Skeletal muscle cell (primary cell): ENCODE data around the genes TMEM244 and TAAR1.

GRCh38 chr6:127518544-127519756 is 58.0 kb upstream of the C6orf58 start:
- RRBS = 5% methylated on average over 4 of the region's 56 CpGs

GRCh38 chr6:128259761-128260175 is 260.6 kb downstream of the PTPRK start:
- RRBS = no CpG with 5 or more reads among the region's 2 CpGs

DNA sequence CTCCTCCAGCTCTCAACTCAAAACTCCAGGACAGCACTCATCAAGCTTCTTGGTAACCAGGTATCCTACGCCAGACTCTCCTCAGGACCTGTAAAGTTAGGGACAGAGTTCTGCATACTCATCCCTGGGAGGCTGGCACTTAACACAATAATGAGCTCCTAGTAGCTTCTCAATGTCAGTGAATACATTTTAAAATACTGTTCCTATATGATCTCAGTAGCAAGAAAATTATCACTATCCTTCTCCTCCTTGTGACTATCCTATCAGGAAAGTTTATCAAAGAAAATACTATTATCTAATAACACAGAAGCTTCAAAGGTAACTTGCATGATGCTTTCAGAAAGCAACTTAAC is 240.3 kb downstream of the PTPRK start:
- RRBS = no CpG with 5 or more reads among the region's 1 CpG

DNA sequence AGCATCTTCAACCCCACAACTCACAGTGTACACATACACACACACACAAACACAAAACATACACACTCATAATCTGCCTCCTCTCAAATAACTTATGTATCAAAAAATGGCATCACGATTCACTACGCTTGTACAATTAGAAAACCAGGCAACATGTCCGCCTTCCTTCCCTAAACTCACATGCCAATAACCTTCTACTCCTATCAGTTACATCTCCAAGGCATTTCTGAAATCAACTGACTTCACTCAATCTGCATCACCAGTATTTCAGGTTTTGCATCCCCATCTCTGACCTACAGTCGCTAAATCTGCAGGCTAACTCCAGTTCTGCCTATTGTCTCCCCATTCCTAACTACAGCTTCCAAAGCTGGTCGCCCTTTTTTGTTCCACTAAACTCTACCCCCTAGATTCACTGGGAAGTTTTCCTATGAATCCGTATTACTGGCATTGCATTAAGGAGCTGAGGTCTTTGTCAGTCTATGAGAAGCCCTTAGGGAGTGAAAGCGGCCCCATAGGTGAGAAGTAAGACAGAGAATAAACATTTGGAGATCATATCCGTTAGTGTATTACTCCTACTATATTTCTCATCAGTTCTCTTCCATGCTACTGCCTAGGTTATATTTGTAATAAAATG is 217.4 kb downstream of the PTPRK start:
- RRBS = no CpG with 5 or more reads among the region's 8 CpGs

GRCh38 chr6:128498101-128498691 is 22.2 kb downstream of the PTPRK start:
- RRBS = no CpG with 5 or more reads among the region's 3 CpGs

DNA sequence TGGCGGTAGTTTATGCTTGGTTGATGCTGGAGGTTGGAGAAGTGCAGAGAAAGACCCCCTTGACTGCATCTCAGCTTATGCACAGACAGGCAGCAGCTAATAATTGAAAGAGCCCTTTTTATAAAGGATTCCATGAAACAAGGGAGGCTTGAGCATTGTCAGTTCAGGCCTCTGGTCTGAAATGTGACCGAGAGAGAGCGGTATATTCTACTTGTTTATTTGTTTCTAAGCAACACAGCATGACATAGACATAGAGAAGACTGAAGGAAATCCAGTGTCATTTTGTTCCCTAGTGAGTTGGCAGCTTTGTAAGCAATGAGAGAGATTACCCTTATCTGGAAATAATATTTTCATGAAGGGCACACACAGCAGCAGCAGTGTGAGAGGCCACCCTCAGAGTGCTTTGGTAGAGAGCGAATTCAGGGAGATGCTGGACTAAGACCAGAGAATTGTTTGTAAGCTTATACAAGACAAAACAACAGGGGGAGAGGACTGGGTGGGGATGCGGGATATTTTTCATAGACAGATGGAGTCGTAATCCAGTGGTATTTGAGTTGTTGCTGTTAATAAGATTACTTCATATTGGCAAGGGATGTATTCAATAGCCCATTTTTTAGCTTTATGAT is 34.6 kb upstream of the LAMA2 start:
- RRBS = no CpG with 5 or more reads among the region's 6 CpGs

- RRBS = no CpG with 5 or more reads among the region's 4 CpGs
Measured at GRCh38 chr6:128947416-128948241, 64.7 kb downstream of the LAMA2 start.

- RRBS = no CpG with 5 or more reads among the region's 2 CpGs
Measured at GRCh38 chr6:129112308-129113052, 229.5 kb downstream of the LAMA2 start.

- RRBS = no CpG with 5 or more reads among the region's 2 CpGs
Measured at GRCh38 chr6:129135358-129135800, 252.4 kb downstream of the LAMA2 start.

DNA sequence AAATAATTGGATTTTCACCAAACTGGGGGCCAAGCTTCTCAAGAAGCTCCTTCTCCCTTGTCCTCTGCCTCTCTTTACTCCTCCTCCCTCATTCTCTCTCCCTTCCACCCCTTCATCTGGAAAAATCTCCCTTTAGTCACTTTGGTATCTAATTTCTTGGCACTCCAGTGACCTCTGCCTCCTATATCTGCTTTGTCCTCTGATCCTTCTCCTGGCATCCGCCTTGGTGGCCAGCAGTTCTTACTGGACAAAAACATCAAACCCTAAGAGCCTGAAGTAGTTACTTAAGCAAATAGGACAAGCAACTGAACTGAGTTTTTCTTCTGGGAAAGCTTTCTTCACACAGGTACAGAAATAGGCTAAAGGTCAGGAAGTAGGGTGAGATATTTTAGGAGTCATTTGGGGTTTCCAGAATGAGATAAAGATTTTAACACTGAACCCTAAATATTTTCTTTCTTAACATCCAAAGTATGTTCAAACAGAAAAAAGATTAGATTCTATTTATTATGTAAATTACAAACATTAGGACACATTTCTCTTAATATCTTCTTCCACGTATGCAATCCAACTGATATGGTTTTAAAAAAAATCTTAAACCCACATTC is 220.6 kb downstream of the ARHGAP18 start:
- RRBS = no CpG with 5 or more reads among the region's 2 CpGs

GRCh38 chr6:129679831-129680469 is 30.0 kb downstream of the ARHGAP18 start:
- RRBS = no CpG with 5 or more reads among the region's 4 CpGs

DNA sequence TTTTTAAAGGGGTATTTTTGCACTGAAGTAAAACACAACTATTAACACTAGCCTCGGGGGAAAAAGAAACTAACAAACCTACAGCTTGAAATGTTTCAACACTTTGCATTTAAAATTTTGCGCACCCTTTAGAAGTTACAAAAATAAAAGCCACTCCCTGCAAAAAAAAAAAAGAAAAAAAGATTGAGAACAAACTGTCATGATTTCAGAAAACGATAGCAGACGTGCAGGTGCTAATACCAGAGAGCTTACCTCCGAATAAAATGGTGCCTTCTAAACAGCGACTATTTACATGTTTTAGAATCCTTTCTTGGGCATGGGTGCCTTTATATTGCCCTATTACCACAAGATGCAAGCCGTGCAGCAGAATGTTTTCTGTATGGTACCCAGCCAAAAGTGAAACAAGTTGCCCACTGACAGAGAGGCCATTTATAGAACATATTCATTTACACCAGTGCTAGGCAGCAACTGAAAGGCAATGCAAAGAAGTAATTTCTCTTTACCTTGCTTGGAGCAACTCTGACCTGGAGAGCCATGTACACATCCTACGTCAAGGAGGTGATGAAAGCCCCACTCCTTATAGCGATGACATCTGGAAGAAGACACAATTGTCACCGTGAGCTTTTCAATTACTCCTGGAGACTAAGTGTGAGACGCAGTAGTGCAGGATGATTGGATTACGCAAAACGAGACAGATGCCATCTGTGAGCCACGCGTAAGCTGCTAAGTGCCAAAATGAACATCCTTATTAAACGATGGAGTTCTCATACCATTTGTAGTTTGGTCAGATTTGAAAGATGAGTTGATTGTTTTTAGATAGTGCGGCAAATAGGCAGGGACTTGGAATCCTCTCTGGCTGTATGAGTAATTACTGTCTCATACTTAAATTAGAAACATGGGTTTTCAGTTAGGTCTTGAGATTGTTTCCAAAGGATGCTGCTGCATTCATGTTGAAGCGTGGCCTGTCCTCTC is at the start of gene TMEM244:
TMEM244 (minus strand) TSS at position 663 of the 972 bp plus-strand sequence.
- RRBS = no CpG with 5 or more reads among the region's 18 CpGs

DNA sequence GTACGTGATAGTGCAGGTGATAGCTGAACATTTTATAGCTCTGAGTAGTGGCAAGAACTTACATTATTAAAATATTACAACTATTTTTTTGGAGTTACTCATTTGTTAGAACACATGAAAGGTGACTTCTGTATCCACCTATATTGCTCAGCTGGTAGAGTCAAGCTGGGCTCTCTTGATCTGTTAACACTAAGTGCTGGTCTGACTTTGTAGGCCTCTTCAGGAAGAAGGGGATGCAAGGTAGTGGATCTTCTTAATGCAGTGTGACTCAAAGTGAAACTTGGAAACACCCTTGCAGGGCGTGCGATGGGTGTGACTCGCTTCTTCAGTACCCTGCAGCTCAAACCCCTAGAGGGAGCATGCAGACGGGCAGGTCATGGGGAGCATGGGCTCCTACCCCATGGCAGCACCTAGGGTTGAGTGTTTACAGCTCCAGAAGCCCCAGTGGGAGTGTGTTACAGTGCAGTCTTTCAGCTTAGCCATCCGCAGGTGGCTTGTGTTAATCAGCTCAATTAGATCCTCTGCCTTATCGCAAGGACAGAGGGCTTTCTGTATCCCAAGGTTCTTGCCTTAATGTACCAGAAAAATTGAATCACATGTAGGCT is 734 bp upstream of the SAMD3 start:
- RRBS = no CpG with 5 or more reads among the region's 7 CpGs

DNA sequence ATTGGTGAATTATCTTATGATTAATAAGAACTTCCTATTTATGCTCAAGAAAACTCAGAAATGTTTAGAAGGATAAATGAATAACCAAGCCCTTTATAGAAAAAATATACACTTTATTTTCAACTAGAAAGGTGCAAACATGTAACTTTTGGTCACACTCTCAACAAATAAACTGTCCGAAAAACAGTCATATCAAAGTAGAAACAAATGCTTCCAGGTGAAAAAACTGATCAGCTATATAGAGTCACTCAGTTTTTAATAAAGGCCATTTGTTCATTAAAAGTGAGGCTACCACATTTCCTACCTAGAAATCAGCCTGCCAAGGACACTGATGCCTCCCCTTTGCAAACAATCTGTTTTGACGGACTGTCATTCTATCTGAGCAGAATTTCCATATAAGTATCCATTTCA is 3.1 kb downstream of the CCN2 start:
- RRBS = no CpG with 5 or more reads among the region's 2 CpGs

GRCh38 chr6:131978434-131978984 is 27.3 kb upstream of the CCN2 start:
- RRBS = no CpG with 5 or more reads among the region's 4 CpGs

DNA sequence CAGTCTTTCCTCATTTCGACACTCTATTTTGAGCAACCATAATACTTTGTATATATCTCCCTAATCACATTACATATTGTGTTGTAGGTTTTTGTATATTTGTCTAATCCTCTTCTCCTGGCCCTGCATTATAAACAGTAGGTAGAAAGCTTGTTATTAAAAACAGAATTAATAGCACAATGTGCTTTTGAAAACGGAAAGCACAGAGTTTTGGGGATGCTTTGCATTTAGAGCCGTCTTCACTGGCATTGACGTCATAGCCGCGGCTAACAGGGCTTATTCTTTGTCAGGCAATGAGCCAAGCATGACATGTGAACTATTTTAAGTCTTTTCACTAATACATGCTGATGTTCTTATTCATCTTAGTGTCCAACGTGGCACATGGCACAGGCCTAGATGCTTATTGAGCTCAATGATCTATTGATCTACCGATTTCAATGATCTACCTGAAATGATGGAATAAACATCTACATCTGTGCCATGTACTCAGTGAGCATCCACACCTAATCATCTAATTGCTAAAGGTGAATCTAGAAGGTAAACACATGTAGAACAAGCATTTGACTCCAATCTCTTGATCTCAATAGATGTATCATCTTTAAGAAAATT is 47.4 kb upstream of the CCN2 start:
- RRBS = no CpG with 5 or more reads among the region's 8 CpGs

- RRBS = no CpG with 5 or more reads among the region's 2 CpGs
Measured at GRCh38 chr6:132659102-132659301, at the start of gene TAAR1. Gene TAAR1, minus strand, starts transcription at chr6:132659182.

GRCh38 chr6:132818618-132819286 is 4.4 kb downstream of the RPS12 start:
- RRBS = no CpG with 5 or more reads among the region's 3 CpGs

GRCh38 chr6:133106846-133107329 is 134.3 kb upstream of the EYA4 start:
- RRBS = no CpG with 5 or more reads among the region's 2 CpGs

DNA sequence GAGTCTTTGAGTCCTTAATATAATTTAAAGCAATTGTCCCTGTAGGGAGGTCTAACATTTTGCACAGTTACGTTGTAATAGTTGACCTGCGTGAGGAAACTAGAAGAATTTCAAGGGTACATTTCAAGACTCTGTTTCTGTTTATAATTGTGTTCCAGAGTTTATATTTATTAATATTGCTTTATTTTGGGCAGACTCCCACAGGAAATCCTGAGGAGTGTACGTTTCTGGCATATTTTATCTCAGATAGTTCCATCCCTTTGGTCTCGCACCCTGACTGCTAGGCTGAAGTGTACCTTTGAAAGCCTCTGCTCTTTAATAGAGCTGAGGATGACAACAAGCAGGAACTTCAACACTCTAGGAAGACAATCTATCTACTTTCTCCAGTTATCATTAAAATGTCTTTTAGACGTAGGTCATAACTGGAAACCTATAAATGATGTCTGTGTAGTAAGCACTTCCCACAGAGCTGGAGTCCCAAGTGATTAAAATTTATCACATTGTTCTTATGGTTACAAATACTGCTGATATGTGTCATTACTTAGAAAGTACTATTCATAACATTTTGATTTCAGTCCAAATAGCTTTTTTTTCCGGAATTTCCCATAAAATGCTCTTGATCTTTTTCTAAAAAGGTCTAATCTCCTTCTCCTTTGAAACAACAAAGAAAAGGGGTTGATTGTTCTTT is 133.0 kb upstream of the TCF21 start:
- RRBS = no CpG with 5 or more reads among the region's 6 CpGs